GM19240 (cell line): ENCODE results near the gene TMC8.

- RRBS = no CpG with 5 or more reads among the region's 12 CpGs
Observed at GRCh38 chr17:77555178-77555499, 273.8 kb downstream of the SEPTIN9 start.

DNA sequence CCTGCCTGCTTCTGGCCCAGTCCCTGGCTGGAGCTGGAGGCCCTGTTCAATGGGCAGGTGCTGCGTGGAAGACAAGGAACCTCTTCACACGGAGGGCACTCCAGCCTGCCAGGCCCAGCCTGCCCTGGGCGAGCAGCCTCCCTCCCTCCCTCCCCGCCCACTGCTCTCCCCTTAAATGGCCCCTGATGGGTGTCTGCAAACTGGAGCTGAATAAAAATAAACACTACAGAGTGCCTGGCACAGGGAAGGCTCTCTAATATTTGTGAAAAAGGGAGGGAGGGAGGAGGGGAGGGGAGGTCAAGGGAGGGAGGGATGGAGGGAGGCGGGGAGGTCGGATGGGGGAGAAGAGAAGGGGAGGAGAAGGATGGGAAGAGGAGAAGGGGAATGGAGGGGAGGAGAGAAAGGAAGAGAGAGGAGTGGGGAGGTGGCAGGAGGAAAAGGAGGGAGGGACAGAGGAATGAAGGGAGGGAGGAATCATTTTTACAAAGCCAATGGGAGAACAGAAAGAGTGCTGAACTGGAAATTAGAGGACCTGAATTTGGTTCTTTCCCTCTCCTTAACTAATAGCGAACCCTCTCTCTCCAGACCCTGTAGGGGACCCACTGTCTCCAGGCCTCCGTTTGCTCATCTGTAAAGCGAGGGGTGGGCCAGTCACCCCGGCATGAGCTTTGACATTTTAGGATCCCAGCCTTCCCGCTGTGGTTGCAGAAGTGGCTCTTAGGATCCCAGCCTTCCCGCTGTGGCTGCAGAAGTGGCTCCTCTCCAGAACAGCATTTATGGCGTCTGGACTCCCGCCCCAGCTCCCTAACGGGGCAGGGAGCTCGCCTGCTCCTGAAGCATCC, 222.7 kb upstream of the TNRC6C start:
- RRBS = no CpG with 5 or more reads among the region's 16 CpGs

DNA sequence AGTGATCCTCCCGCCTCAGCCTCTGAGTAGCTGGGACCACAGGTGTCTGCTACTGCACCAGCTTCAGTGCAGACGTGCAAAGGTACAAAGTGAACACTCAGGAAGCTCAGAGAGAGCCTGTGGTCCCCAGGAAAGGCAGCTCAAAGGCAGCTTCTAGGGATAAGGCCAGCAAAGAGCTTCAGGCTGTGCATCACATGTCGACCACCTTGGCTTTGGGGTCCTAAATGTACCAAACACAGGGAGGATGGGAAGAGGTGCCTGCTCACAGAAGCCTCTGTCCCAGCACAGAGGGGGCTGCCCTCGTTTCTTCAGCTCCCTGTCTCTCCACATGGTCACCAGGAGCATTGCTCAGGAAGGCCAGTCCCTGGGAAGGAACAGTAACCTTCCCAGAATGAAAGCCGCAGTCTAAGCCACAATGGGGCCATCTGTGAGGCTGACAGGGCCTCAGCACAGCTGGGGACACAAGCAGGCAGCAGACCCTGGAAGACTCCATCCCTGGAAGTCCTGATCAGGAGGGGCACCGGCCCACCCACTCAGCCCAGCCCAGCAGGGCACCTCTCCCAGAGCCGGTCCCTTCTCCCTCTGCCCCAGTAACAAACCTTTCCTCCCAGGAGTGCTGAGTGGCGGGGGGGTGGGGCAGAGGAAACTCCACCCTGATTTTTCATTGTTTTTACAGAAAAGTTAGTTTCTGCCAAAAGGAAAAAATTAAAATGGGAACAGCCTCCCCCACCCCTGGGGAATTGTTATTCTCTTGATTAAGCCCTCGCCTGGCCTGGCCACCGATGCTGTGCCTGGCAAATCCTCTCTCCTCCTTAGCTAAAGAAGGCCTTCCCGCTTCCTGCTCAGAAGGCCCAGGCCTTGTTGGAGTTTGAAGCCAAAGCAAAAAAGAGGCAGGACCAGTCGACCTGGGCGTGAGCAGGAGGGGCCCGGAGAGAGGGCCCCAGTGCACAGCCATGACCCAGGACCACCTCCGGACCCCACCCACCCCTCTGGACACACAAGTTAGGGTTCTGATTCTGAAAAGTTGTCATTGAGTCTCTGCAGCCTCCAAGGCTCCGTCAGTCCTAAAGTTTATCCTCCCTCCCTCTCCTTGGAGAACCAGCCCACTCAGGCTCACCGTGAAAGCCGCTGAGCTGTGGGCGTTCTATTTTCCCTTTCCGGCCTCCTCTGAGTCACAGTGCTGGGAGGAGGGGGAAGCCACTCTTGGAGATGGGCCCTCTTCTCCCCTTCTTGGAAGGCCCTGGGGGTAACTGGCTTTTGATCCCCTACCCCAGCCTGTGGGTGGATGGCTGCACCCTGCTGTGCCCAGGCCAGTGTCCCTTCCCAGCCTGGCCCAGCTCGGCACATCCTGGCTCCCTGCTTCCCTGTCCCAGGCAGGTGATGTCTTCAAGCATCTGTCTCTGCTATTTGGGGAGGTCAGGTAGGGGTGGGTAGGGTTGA, 128.5 kb upstream of the TNRC6C start:
- RRBS = 64% methylated on average over 4 of the region's 21 CpGs

DNA sequence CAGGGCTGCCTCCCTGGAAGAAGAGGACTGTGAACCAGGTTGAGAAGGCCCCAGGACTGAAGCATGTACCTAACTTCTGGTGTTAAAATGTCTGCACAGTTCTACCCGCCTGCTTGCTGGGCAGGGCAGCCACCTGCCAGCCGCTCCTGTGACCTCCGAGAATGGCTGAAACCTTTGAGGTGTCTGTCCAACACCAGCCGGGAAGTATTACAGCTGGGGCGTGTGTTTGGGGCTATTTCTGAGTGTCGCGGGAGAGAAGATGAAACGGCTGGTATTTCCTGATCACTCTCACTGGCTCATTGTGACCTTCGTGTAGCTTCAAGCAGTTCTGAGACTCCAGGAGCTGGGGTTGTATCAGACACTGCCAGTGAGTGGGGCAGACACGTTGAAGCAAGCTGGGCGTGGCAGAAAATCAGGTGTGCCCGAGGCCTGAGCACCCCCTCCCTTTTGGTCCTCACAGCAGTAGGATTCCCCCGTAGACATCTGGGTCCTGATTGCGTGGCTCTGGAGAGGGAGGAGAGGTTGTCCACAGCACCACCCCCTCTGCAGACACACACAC, 93.8 kb upstream of the TNRC6C start:
- RRBS = no CpG with 5 or more reads among the region's 14 CpGs

DNA sequence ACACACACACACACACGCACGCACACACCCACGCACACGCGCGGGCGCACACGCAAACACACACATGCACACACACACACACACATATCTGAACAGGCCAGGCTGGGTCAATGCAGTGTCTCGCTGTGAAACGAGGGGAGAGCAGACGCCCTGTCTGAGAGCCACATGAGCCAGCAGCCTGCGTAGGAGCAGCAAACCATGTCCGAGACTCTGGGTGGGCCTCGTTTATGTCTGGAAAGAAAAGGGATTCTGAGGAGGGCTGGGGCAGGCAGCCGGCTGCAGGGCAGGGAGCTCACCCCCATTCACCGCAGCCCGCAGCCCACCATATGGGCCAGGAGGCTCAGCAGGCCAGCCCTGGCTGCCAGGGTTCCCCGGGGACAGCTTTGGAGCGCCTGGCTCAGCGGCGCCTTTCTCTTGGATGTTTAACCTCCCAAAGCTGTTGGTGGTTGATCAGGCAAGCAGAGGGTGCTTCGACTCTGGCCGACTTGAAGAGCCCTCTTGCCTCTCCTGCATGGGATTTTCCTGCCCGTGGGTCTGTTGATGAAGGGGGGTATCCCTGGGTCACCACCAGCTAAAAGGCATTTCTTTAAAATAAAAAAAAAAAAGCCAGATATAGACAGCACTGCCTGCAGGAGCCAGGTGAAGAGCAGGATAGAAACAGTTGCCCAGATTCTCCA, 93.2 kb upstream of the TNRC6C start:
- RRBS = 76% methylated on average over 3 of the region's 24 CpGs

GRCh38 chr17:77983034-77983272, 24.4 kb downstream of the TNRC6C start:
- RRBS = no CpG with 5 or more reads among the region's 1 CpG

DNA sequence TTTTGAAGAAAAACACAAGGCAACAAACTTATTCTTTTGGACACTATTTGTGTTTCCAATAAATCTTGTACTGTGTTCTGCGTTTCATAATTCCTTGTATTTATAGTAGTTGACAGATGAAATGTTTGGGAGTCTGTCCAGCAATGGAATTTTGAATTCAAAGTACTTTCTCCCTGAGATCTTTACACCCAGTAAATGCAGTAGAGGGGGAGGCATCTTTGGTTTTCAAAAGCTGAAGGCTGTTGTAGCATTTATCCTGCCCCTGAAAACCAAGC, 82.9 kb downstream of the TNRC6C start:
- RRBS = no CpG with 5 or more reads among the region's 1 CpG

- RRBS = no CpG with 5 or more reads among the region's 5 CpGs
Observed at GRCh38 chr17:78093455-78093745, 35.2 kb downstream of the TMC6 start.

DNA sequence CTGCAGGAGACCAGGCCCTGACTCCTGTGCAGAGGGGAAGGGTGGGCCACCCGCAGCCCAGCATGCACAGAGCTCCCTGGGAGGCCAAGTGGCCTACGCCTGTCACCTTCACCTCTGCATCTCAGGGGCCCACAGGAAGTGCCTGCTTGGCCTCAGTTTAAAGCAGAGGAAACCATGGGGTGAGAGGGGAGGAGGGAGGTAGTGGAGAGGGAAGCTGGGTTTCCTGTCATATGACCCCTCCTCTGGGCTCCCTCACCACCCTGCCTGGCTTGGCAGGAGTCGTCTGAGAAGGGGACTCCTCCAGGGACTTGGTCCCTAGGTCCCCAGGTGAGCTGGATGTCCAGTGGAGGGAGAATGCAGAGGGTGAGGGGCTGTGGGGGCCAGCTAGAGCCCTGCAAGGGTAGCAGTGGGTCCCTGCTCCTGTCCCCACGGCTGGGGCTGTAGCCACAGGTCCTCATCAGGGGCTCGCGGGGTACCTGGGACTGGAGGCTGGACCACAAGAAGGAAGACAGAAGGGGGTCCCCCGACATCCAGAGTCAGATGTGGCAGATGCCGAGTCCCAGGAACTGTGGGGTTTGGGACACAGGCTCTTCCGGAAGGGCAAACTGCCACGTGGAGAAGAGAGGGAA, at the start of gene TMC8:
Gene TMC8, plus strand, starts transcription at position 247 of the 629 bp plus-strand sequence.
- RRBS = 0% methylated on average over 2 of the region's 10 CpGs

DNA sequence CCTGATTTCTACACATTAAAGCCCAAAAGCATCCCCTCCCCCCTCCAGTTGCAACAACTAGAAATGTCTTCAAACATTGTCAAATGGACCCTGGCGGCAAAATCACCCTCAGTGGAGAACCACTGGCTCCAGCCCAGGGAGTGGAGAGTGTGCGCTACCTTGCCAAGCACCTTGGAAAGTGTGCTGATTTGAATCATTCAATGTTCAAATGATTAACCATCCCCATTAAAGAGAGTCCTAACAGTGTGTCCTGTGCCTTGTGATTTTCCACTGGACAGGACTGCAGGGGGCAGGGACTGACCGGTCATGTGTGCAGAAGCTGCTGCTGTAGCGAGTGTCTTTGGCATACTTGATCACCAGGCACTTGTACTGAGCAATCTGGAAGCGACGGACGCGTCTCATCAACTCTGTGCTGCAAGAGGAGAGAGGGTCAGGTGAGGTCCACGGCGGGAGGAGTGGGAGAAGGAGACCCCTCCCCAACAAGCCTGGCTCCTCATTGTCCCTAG, 2.0 kb downstream of the TK1 start:
- RRBS = no CpG with 5 or more reads among the region's 10 CpGs

- RRBS = no CpG with 5 or more reads among the region's 17 CpGs
Observed at GRCh38 chr17:78250663-78251251, 19.3 kb downstream of the TMEM235 start.

GRCh38 chr17:78324152-78325113, 35.4 kb downstream of the SOCS3 start:
- RRBS = 13% methylated on average over 9 of the region's 22 CpGs

DNA sequence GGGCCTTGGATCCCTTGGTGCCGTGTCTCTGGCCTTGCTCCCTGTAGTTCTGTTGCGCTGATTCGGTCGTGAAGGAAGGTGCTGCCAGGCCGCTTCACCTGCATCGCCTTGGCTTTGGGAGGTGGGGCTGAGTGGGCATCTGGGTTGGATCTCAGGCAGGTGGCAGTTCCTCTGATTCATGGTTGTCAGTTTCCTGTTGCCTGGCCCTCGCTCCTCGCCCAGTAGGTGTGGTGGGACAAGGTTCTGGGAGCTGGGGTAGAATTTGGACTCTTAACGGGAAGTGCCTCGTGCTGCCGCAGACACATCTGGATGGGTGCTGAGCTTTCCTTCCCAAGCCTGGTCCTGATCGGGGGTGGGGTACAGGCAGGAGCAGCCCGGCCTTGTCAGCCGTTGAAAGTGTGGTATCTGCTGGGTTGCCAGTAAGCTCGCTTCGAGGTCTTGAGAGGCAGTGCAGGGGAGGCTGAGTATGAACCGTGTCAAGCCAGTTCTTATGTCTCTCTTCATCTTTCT, 30.2 kb downstream of the PGS1 start:
- RRBS = no CpG with 5 or more reads among the region's 17 CpGs

GRCh38 chr17:78421692-78422627, 43.5 kb downstream of the PGS1 start:
- RRBS = 91% methylated on average over 9 of the region's 29 CpGs

- RRBS = 88% methylated on average over 2 of the region's 23 CpGs
Observed at GRCh38 chr17:78530003-78530564, 47.1 kb downstream of the DNAH17 start.

DNA sequence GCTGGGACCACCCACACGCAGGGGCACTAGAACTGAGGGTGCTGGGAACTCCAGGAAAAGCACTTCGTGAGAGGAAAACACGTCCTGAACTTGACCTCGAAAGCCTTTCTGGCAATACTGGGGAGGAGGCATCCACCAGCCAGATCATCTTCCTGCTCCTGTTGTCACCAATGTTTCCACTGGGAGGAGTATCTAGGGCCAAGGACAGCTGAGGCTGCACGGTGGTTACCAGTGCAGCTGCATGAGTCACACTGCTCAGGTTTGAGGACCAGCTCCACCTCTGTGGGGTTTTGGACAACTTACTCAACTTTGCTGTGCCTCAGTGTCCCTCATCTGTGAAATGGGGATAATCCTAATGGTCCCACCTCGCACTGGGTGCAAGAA, 100.4 kb upstream of the DNAH17 start:
- RRBS = no CpG with 5 or more reads among the region's 6 CpGs

GRCh38 chr17:78795924-78796485, 13.9 kb upstream of the CYTH1 start:
- RRBS = no CpG with 5 or more reads among the region's 13 CpGs

- RRBS = 94% methylated on average over 4 of the region's 32 CpGs
Observed at GRCh38 chr17:78802046-78802640, 20.1 kb upstream of the CYTH1 start.

- RRBS = no CpG with 5 or more reads among the region's 8 CpGs
Observed at GRCh38 chr17:78806405-78806815, 24.3 kb upstream of the CYTH1 start.

GRCh38 chr17:78827001-78827751, 13.4 kb downstream of the USP36 start:
- RRBS = 100% methylated on average over 1 of the region's 21 CpGs